Ureter (tissue), 1 donor: ENCODE data around the genes PLIN2, ACER2 and IFNA7.

- PRO-cap, result no peak
These were observed 159.0 kb downstream of the ADAMTSL1 start for GRCh38 chr9:18632924-18633400.

- PRO-cap, result no peak
These were observed 898 bp downstream of the RRAGA start for GRCh38 chr9:19050252-19050398.

DNA sequence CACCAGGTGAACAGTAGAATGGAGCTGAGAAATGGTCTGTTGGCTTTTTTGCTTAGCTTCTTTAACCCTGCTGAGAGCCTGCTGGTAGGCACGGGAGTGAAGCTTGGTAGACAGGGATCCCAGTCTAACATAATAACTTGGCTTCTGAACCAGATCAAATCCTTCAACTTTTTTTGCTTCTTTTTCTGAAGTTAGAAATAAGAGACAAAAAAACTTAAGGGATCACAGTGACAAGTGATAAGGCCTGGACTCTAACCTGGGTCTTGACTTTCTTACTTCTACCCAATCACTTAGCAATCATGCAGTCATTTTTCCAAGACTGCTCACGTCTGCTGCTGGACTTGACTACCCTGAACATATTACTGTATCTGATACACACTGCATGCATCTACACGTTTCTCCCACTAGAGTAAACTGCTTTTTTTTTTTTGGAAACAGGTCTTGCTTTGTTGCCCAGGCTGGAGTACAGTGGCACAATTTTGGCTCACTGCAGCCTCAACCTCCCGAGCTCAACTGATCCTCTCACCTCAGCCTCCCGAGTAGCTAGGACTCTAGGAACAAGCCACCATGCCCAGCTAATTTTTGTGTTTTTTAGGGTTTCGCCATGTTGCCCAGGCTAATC lies 7.5 kb downstream of the PLIN2 start:
- PRO-cap, result no peak

GRCh38 chr9:19127343-19127896 lies at the start of gene PLIN2:
Gene PLIN2, minus strand, starts transcription at chr9:19127492.
- PRO-cap, result bidirectional peak, plus-strand start at chr9:19127586, minus-strand start at chr9:19127490

GRCh38 chr9:19229413-19229701 lies 1.1 kb upstream of the DENND4C start:
- PRO-cap, result no peak

DNA sequence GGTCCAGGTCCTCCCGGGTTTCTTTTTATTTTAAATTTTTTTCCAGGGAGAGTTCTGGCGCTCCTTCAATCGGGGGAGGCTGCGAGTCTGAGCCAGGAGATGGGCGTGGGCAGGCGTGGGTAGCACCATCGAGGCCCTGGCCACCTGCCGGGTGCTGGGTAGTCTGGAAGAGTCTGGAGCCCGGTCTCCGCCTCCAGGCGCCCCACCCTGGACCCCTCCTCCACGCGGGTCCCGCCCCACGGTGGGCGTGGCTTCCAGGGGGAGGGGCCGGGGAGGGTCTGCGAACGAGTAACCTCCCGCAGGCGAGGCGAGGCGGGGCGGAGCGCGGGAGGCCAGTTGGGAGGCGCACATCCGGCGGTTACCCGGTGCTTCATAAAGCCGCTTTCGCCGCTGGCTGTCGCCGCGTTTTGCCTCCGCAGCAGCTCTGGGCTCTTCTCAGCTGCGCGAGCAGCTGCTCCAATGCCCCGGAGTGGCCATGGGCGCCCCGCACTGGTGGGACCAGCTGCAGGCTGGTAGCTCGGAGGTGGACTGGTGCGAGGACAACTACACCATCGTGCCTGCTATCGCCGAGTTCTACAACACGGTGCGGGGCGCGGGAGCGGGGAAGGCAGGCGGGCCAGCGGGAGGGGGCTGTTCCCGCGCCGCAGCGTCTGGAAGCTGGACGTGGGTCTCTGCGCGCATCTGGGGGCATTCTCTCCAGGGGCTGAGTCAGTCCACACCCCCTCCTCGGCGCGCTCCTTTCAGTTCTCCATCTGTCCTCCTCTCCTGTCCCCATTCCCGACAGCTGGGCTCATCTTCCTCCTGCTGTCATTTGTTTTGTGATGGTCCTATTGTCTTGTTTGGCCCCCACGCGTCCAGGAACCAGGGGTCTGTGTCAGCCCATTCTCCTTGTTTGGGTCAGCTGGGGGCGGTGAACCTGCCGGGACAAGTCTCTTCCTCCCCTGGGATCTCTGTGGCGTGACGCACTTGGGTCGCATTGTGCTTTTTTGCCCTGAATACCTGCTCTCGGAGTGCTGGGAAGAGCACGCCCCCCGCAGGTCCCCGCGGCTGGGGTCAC lies at the start of gene ACER2:
TSS of gene ACER2 (plus strand) at position 400 of the 1,057 bp plus-strand sequence.
- PRO-cap, result bidirectional peak, plus-strand start at position 318 of the sequence, minus-strand start at position 152 of the sequence

- PRO-cap, result no peak
These were observed 27.1 kb downstream of the MLLT3 start for GRCh38 chr9:20595031-20595767.

DNA sequence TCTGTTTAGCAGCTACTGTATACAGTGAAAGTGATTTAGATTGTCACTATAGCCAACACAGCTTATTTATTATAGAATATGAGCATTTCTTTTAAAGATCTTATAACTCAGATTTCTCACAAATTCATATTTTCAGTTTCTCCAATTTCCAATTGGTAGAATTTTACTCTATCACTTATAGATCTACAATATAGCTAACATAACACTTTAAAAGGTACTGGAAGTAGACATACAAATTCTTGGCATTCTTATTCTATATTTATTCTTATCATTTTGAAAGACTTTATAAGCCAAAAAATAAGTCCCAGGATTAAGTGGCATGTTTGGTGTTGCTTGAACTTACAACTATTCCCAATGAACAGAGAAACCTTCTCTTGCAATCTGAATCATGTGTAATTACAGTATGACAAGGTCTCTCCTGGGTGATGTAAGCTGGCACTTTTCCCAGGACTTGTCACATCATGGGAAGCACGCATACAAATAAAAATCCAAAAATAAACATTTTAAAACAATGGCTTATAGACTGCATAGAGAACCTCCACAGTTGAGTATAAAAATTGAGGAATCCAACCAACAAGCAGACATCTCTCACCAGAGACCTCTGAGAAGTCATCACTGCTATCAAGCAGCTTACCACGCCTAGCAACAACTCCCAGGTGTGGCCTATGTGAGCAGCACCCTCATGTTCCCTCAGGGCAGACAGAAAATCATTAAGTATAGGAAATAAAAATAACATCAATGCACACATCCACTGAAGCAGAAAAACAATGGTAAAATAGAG lies 4.1 kb downstream of the MLLT3 start:
- PRO-cap, result no peak

- PRO-cap, result no peak
These were observed 3.7 kb downstream of the FOCAD start for GRCh38 chr9:20687574-20688379.

GRCh38 chr9:20726001-20726556 lies 42.0 kb downstream of the FOCAD start:
- PRO-cap, result no peak

- PRO-cap, result no peak
These were observed 2.3 kb upstream of the IFNB1 start for GRCh38 chr9:21080172-21080378.

DNA sequence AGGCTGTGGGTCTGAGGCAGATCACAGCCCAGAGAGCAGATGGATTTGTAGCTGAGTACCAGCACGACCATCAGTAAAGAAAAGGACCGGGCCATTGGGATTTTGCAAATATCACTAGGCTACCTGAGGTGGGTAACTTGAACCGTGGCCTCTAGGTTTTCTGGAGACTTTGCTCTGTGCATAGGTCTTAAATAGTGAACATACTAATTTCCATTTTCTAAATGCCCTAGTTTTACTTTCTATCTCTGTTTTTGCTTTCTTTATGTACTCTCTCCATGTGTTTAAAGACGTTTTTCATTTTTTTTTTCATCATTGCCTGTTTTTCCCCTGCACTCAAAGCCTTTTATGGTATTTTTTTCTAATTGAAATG lies at the start of gene IFNA7:
TSS of gene IFNA7 (minus strand) at position 135 of the 370 bp plus-strand sequence.
- PRO-cap, result no peak

DNA sequence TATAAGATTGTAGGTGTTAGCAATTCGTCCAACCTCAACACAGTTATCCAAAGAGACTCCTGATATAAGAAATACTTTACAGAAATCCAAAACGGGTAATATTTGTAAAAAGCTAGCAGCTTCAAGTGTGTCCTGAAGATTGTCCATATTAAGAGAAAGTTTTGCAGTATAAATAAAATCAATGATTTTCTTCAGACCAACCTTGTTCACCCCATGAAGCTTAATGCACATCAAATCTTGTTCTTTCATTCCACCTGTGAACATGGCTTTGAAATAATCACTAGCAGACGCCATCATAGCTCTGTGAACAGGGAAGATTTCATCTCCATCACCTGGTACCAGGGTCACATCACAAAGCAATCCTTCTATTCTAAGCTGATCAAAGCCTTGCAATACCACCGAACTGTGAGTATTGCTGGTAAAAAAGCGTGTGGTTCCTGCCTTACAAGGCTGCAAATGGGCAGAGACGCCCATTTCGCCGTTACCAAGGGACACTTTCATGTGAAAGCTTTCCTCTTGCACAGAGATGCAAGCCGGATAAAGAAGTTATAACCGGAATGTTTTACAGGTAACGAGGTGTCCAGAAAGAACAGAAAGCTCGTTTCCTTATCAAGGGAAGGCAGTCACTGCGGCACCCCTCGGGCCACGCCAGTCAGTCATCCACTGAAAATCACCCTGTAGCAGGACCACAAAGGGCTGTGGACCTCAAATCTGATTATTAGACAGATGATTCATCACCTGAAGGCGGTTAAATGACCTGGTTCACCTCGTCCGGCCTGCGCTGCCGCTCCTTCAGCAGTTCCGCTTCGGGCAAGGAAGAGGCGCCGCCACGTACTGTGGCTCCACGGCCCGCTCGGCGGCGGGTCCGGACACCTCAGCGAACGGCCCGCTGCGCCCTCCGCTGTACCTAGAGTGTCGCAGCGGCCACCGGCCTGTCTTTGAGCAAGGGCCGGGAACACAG lies 565 bp downstream of the KLHL9 start:
- PRO-cap, result no peak

DNA sequence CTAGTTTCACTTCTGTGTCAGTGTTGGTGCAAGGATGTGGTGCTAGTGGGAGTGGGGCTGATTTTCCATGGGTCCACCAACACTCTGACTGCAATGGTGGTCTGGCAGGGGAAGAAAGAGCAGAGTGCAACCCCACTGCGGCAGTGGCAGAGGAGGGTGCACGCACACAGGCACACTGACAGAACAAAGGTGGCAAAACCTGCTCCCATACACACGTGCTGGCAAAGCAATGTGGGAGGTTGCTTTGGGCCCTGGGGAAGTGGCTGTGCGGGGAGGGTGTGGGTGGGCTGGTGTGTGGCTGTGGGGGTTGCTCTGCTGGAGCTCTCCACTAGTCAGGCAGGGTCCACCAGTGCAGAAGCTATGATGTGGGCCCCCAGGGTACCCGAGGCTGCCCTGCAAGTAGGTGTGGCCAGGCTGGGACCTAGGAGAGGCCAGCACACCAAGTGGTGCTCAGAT lies 45.9 kb upstream of the IFNE start:
- PRO-cap, result no peak

DNA sequence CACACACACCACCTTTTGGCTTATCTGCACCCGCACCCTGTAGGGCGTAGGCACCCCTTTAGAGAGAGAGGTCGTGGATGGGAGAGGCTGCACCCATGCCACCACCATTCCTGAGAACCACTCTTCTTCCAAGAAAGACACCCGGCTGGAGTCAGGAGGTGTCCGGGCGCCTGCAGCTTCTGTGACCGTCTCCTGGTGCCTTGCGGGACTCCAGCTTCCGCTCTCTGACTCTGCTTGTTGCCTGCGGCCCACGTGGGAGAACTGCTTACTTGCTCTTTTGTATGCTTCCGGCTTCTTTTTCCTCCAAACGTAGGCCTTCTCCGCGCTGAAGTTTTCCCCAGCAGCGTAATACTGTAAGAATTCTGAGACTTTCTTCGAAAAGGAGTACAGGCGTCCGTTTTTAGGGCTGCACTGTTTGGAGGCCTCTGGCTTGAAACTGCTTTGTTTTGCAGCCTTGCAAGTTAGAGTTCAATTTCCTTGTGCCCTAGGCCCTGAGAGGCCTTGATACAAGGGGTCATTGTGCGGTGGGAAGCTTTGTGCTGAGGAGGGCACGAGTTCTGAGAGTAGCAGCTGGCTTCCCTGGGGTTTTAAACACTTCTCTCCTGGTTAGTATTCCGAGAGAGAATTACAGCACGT lies 711 bp downstream of the MTAP start:
- PRO-cap, result no peak

GRCh38 chr9:23822237-23823241 lies 3.5 kb downstream of the ELAVL2 start:
- PRO-cap, result no peak

DNA sequence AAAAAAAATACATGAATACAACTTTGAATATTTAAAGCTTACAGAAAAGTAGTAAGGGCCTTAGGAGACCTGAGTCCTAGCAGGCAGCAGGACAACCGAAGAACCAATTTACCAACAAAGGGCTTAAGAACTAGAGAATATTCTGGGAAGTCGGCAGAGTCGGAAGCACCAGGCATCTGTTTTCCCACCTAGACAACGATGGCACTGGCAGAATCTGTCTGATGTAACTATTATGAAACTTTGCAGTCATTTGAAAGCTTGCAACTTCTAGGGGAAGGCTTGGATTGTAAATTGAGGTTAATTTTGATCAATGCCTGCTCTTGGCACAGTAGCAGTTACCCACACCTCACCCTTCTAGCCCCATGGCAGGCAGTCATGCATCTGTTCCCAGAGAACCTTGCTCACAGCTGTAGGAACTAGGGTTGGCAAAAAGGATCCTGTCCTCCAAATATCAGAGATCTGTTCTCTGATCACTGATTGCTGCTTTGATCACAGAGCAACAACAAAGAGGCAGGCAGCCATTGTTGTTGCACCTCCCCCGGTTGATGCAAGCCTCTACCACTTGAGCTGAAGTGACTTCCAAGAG lies 10.7 kb downstream of the PLAA start:
- PRO-cap, result no peak

DNA sequence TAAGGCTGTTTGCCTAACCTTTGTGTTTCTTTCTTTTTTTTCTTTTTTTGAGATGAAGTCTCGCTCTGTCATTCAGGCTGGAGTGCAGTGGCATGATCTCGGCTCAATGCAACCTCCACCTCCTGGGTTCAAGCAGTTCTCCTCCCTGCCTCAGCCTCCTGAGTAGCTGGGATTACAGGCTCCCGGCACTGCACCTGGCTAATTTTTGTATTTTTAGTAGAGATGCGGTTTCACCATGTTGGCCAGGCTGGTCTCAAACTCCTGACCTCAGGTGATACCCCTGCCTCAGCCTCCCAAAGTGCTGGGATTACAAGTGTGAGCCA lies 298 bp upstream of the LRRC19 start:
- PRO-cap, result no peak

DNA sequence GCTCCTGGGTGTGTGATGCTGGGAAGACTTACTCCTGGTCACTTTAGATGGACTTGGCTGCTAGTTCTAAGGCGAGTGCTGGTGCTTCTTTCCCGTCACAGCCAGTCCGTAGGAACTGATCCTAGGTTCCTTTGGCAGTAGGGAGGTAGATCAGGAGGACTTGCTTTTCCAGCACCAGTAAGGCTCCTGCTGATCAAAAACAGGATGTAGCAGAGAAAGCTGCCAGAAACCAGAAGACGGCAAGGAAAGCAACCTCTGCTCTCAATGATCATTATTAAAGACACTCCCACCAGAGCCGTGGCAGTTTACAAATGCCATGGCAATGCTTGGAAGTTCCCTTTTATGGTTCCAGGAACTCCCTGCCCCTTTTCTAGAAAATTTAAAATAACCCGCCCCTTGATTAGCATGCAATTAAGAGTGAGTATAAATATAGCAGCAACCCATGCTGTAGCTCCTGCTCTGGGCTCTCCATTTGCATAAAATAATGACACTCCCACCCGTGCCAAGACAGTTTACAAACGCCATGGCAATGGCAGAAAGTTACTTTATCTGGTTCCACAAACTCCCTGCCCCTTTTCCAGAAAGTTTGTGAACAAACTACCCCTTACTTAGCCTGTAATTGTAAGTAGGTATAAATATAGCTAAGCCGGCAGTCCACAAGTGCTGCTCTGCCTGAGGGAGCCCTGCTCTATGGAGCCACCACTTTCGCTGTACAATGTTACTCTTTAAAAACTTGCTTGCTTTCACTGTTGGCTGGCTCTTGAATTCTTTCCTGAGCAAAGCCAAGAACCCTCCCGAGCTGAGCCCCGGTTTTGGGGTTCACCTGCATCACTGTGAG lies 16.0 kb downstream of the EQTN start:
- PRO-cap, result no peak

DNA sequence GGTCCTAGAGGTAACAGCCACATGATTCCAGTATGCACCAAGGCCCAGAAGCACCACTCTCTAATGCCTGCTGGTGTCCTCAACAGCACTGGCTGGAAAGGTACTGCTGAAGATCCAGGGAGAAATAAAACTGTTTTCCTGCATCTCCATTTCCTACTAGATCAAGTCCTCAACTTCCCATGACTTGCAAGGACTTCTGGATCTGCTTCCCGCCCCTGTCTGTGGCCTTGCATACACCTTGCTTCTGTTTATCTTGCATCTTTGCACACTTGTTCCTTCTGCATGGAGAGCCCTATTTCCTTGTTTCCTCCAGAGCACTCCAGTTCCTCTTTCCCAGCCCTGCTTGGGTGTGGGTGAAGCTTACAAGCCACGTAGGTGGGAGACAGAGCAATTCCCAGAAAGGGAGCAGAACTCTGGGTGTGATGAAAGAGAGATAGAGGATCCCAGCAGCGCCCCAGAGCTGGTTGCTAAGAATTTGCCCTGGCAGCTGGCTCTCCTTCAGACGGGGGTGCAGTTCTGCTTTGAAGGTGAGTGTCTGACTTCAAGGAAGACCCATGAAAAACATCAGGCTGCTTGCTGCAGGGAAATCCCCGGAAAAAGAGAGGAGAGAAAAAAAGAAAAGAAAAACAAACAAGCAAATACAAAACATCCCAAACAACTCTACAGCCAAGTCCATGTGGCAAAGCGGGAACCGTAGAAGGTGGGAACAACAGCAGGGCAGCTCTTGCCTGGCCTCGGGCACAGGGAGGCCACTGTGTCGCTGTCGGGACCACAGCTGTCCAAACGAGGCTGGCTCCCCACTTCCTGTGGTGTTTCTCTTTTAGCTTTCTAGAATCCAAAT lies 41.2 kb upstream of the EQTN start:
- PRO-cap, result no peak